Urinary bladder (tissue), 3 donors: ENCODE measurements around a stretch of chr2.

- PRO-cap = no peak
- RAMPAGE, long total RNA = no peak
These were observed 156.7 kb downstream of the PID1 start for GRCh38 chr2:229113929-229115257.

DNA sequence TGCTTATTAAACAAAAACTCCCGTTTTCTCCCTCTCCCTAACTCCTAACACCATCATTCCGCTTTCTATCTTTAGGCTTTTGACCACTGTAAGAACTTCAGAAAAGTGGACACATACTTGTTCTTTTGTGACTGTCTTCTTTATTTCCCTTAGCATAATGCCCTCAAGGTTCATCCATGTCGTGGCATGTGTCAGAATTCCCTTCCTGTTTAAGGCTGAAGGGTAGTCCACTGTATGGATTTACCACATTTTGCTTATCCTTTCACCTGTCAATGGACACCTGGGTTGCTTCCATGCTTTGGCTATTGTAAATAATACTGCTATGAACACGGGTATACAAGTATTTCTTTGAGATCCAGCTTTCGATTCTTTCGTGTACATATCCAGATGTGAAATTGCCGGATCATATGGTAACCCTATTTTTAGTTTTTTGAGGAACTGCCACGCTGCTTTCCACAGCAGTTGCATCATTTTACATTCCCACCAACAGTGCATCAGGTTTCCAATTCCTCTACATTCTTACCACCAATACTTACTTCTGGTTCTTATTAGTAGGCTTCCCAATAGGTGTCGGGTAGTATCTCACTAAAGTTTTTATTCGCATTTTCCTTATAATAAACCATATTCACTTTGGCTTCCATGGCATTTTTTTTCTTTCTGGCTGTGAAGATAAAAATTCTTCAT is 69.7 kb downstream of the PID1 start:
- PRO-cap = no peak
- RAMPAGE, long total RNA = no peak

GRCh38 chr2:229573053-229573543 is 141.3 kb downstream of the DNER start:
- PRO-cap = unidirectional peak, plus-strand start at chr2:229573316
- RAMPAGE, long total RNA = no peak

DNA sequence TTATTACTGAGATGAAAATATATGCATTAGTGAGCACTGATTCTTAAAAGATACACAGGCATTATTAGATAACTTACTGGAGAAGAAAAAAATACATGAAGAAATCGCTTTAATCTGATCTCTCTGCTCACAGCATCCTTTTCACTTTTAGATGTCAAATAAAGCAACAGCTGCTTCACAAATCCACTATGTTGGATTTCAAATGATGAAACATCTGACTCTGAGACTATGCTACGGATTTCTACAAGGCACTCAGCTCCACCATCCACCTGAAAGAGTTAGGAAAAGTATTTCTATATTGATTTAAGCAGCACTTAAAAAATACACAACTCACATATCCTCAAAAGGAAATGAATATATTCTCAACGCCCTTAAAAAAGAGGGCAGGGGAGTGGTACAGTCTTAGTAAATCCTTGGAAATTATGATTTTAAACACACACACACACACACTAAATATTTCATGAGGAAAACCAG is 82.2 kb upstream of the DNER start:
- PRO-cap = no peak
- RAMPAGE, long total RNA = no peak

DNA sequence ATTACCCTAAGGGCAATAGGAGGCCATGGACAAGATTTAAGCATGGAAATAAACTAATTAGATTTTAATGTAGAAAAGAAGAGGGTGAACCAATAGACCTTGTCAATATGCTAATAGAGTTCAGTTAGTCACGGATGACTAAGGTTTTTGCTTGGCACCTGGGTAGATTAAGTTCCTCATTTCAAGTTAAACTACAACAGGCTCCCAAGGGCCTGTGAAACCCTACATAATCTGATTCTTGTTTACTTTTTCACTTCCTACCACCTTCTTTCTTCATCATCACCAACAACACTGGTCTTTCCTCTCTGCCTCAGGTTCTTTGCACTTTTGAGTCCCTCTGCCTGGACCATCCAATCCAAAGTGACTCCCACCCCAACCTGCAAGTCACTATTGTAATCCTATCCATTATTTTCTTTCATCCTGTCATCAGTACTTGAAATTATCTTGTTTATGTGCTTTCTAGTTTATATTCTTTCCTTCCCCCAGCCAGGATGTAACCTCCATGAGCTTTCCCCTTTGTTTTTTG is 14.7 kb downstream of the SP110 start:
- PRO-cap = no peak
- RAMPAGE, long total RNA = no peak

- PRO-cap = no peak
- RAMPAGE, long total RNA = no peak
These were observed 767 bp downstream of the SP140 start for GRCh38 chr2:230226258-230226747.

DNA sequence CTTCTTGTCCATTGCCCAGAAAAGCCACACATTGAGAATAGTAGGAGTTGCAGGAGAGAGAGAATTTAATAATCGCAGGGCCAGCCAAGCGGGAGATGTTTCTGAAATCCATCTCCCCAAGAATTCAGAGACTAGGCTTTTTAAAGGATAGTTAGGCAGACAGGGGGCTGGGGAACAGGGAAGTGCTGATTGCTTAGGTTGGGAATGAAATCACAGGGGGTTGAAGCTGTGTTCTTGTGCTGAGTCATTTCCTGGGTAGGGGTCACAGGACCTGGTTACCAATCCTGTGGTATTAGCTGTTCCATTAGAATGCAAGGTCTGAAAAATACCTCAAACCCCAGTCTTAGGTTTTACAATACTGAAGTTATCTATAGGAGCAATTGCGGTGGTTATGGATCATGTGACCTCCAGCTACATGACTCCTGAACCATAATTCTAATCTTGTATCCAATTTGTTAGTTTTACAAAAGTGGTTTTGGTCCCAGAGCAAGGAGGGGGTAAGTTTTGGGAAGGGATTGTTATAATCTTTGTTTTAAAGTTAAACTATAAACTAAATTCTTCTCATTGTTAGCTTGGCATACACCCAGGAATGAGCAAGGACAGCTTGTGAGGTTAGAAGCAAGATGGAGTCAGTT is 4.6 kb downstream of the SP140 start:
- PRO-cap = no peak
- RAMPAGE, long total RNA = no peak

GRCh38 chr2:230398694-230399388 is 17.2 kb upstream of the SP100 start:
- PRO-cap = no peak
- RAMPAGE, long total RNA = no peak

- PRO-cap = no peak
- RAMPAGE, long total RNA = no peak
These were observed 99.0 kb downstream of the SP100 start for GRCh38 chr2:230514724-230515595.

GRCh38 chr2:230575702-230576034 is 137.0 kb upstream of the CAB39 start:
- PRO-cap = no peak
- RAMPAGE, long total RNA = no peak

DNA sequence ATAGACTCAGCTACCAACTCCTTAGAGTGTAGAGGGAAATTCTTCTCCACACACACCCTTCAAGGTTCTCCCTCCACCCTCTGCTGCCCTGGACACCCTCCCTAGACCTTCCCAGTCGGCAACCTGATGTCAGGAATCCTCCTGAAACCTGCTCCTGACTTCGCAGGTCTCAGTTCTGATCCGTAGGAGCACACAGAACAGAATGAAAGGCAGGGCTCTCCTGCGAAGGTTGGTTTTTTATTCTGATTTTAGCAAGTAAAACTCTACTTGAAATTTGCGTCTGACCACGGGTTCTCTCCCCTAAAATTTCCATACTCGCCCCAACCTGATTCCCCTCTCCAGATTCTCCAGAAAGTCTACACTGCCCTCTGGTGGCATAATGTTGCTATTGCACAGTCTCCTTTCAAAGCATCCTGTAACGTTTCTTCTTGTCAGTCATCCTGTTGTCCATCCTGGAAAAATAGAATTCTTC is 101.4 kb upstream of the CAB39 start:
- PRO-cap = no peak
- RAMPAGE, long total RNA = no peak

GRCh38 chr2:230746851-230747371 is 34.3 kb downstream of the CAB39 start:
- PRO-cap = no peak
- RAMPAGE, long total RNA = no peak

DNA sequence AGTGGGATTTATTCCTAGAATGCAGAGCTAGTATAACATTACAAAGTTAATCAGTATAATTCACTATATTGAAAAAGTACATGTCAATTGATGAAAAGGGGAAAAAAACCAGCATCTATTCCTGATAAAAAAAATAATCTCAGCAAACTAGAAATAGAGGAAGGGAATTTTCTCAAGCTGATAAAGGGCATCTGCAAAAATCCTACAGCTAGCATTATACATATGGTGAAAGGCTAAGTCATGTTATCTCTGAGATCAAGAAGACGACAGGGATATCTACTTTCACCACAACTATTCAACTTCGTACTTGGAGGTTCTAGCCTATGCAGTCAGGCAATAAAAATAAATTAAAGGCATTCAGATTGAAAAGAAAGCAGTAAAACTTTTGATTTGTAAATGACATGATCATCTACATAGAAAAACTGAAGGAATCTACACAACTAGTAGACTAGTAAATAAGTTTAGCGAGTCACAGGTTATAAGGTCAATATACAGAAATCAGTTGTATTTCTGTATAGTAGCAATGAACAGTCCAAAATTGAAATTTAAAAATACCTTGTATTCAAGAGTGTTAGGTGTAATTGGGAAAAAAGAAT is 58.2 kb downstream of the CAB39 start:
- PRO-cap = no peak
- RAMPAGE, long total RNA = no peak

DNA sequence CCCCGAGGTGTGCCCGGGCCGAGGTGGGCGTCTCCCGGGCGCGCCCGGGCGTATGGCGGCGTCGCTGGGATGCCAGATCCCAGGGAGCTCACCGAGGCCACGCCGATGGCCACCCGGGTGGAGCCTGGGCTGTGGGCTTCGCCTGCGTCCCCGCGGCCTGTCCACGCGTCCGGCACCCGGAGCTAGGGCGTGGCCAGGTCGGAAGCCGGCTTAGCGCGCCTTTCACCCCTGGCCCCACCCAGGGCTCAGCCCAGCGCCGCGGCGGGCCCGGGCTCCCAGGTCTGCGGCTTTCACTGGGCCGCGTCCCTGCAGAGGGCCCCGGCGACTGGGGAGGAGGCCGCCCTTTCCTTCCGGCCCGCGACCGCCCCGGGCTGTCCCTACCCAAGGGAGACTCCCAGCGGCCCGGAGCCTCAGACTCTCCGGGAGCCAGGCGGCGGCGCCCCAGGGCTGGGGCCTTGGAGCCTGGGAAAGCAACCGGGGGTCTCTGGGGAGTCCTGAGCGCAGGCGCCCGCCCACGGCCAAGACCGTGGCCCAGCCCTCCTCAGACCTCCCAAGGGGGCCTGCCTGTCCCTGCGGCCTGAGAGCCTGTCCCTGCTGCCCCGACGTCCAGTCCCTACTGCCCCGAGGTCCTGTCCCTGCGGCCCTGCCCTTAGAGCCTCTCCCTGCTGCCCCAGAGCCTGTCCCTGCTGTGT is 36.3 kb upstream of the ITM2C start:
- PRO-cap = no peak
- RAMPAGE, long total RNA = no peak

DNA sequence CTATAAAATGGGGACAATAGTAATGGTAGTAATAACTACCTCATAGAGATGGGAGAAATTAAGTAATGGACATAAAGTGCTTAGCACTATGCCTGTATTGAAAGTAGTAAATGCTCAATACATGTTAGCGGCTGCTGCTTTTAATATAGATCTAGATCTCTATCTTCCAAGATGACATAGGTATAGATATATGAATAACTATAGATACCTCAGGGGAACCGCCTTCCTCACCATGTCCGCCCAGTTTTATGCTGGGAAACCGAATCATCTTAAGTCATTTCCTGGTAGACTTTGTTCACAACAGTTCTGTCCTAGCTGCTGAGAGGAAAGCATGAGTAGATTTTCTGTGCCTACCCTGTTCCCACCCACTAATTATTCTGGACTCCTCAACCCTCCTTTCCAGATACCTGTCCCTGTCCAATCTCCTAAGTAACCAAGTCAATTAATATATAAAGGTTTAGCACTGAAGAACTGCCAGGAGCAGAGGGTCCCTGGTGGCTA is 21.6 kb upstream of the ITM2C start:
- PRO-cap = no peak
- RAMPAGE, long total RNA = no peak

- PRO-cap = no peak
- RAMPAGE, long total RNA = no peak
These were observed 2.3 kb downstream of the ITM2C start for GRCh38 chr2:230866721-230867748.

GRCh38 chr2:230873627-230874308 is 9.0 kb downstream of the ITM2C start:
- PRO-cap = no peak
- RAMPAGE, long total RNA = no peak

DNA sequence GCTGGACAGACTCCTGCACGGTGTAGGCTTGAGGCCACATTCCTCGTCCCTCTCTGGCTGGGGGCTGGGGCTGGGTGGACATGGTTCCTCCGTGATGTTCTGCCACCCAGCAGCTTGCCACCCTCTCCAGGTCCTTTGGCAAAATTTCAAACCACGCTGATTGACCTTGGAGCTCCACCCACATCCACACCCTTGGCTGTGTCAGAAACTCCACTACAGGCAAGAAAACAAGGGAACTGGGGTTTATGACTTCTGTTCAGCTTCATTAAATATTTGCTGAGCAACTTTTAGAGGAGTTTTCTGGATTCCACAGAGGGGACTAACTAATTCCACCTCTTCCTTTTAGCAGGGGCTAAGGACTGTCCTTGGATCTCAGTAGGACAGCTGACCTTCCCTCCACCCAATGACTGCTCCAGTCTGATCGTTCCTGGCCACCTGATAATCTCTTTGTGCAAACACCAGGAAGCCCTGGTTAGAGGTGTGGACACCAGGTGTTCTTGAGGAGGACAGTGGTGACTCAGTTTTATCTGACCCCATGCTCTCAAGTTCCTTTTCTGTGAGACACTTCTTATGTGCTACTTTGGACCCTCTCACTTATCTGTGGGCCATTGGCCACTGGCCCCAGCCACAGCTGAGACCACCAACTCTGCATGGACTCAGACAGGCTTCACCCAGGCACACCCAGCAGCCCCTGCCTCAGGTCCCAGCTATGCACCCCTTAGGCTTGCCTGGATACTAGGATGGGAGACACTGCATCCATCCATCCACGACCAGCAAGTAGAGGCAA is 29.2 kb downstream of the GPR55 start:
- PRO-cap = no peak
- RAMPAGE, long total RNA = no peak

- PRO-cap = no peak
- RAMPAGE, long total RNA = no peak
These were observed 16.6 kb downstream of the GPR55 start for GRCh38 chr2:230907992-230909248.

GRCh38 chr2:230924377-230925052 is 527 bp downstream of the GPR55 start:
- PRO-cap = no peak
- RAMPAGE, long total RNA = no peak